ENCODE results near the genes HES5 and ACTRT2.

DNA sequence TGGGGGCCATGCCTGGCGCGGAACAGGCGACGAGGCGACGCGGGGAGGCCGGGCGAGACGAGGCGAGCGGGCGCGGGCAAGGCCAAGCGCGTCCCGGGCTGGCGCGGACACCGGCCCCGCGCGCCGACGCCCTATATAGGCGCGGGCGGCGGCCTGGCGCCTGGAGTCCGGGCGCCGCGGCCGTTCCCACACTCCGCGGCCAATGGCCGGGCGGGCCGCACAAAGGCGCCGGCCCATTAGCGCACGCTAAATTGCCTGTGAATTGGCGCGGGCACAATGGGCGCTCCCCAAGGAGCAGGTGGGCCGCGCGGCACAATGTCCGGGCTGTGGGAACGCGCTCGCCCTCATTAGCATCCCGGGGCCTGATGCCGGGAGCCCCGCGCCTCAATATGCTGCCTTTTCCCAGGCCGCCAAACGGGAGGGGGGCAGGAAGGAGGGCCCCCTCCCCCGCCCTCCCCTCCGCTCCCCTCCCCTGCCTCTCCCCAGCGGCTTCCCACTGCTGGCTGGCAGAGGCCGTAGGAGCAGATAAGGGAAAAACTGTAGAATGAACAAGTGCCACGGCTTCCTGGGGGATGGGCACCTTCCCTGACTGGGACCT, at the start of gene HES5:
Gene HES5, minus strand, starts transcription at position 109 of the 598 bp plus-strand sequence.
- RAMPAGE, long total RNA: no peak
- RRBS: 2% methylated on average over 43 of the region's 65 CpGs

GRCh38 chr1:2534564-2535187, 4.6 kb upstream of the HES5 start:
- RAMPAGE, long total RNA: no peak
- RRBS: no CpG with 5 or more reads among the region's 12 CpGs

DNA sequence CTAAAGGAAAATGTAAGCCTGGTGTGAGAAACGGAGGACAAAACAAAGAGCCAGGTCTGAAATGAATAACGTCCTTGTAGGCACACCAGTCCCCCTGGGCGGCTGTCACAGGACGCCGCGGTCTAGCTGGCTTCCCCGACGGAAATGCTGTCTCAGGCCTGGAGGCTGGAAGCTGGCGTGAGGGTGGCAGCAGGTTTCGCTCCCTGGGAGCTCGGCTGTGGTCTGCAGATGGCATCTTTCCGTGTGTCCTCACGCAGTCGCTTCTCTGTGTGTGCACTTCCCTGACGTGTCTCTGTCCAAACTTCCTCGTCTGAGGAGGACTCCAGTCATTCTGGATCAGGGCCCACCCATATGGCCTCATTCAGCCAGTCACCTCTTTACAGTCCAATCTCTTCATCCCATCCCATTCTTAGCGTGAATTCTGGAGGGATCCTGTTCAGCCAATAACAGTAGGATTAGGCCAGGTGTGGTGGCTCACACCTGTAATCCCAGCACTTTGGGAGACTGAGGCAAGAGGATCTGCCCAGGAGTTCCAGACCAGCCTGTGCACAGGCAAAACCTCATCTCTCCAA, 14.2 kb downstream of the TNFRSF14 start:
- RAMPAGE, long total RNA: no peak
- RRBS: no CpG with 5 or more reads among the region's 17 CpGs

GRCh38 chr1:3021186-3021950, at the start of gene ACTRT2:
Gene ACTRT2, plus strand, starts transcription at chr1:3021467.
- RAMPAGE, long total RNA: no peak
- RRBS: 78% methylated on average over 4 of the region's 19 CpGs

GRCh38 chr1:3069321-3069950, 433 bp downstream of the PRDM16 start:
- RAMPAGE, long total RNA: no peak
- RRBS: 1% methylated on average over 18 of the region's 84 CpGs

DNA sequence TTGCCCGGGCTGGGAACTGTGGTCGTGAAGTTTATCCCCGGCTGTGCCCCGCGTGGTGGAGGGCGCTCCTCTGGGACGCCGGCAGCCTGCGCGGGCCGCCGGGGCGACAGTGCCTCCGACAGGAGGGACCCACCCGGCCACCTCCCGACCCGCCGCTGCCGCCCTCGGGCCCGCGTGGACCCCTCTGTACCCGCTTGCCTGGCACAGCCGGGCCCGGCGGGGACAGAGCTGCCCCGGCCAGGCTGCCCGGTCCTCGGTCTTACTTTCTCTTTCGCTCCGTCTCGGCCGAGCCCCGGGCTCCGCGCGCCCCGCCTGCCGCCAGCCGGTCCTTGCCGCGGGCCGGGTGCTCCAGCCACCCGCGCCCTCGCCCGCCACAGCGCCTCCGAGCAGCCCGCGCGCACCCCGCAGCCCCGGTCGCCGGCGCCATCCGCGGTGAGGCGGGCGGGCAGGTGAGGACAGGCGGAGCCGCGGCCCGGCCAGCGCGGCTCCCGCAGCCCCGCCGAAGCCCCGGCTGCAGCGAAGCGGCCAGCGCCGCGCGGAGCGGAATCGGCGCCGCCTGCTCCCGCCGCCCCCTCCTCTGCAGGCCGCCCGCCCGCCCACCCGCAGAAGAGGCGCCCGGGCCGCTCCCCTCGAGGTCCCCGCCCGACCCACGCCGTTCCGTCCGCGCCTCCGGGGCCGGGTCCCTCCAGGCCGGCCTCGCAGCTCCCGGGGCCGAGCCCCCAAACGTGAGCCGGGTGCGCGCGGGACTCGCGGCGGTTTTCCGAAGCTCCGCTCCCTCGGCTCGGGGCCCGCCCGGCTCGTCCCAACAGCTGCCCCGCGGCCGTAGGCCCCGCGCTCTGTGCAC, 1.2 kb downstream of the PRDM16 start:
- RAMPAGE, long total RNA: no peak
- RRBS: 1% methylated on average over 78 of the region's 124 CpGs

DNA sequence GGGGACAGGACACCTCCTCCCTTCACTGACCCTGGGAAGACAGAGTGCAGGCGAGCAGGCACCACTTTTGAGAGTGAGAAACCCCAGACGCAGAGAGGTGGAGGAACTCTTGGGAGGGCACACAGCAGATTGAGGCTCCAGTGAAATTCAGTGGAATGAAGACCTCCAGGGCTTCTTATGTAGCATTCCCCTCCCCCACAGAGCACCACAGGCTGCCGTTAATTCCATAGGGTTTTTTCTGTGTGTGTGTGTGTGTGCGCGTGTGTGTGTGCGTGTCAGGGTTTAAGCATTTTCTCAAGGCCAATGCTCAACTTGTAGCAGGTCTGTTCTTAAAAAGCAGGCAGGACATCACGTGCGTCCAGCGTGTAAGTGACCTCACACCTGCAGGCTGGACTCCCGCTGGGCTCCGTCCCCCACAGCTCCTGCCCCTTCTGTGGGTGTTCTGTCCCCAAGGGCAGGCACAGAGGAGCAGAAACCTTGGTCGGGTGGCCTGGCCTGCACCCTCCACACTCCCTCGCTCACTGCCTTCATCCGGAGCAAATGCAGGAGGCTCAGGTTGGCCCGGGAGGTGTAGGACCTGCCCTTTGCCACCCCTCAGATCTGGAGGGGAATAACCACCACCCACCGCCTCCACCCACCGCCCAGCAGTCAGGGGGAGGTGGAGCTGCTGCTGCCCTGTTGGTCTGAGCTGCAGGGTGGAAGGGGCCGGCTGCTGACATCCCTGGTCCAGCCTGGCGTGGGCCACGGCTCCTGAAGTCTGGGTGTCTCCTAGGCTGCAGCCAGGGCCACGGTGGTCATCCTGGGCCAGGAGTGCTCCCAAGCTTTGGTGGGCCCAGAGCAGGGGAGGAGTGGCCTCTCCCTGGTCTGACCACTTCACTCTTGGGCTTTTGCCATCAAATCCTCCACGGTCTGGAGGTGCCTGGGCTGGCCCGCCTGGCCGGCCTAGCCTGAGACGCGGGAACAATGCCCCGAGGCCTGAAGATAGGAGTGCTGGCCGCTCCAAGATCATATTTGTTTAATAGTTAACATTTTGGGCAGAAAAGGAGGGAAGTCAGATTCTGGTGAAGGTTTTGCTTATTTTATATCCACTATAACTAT, 5.5 kb downstream of the PRDM16 start:
- RAMPAGE, long total RNA: no peak
- RRBS: no CpG with 5 or more reads among the region's 28 CpGs

- RAMPAGE, long total RNA: no peak
- RRBS: 57% methylated on average over 5 of the region's 53 CpGs
Observed at GRCh38 chr1:3121079-3122118, 52.4 kb downstream of the PRDM16 start.

GRCh38 chr1:3132260-3132459, 63.2 kb downstream of the PRDM16 start:
- RAMPAGE, long total RNA: no peak
- RRBS: no CpG with 5 or more reads among the region's 4 CpGs

- RAMPAGE, long total RNA: no peak
- RRBS: no CpG with 5 or more reads among the region's 18 CpGs
Observed at GRCh38 chr1:3170286-3170939, 101.4 kb downstream of the PRDM16 start.

GRCh38 chr1:3185963-3186964, 117.3 kb downstream of the PRDM16 start:
- RAMPAGE, long total RNA: no peak
- RRBS: 83% methylated on average over 16 of the region's 61 CpGs

GRCh38 chr1:3187853-3188619, 119.0 kb downstream of the PRDM16 start:
- RAMPAGE, long total RNA: no peak
- RRBS: 38% methylated on average over 9 of the region's 31 CpGs

- RAMPAGE, long total RNA: no peak
- RRBS: 93% methylated on average over 1 of the region's 12 CpGs
Observed at GRCh38 chr1:3193787-3194248, 124.8 kb downstream of the PRDM16 start.

DNA sequence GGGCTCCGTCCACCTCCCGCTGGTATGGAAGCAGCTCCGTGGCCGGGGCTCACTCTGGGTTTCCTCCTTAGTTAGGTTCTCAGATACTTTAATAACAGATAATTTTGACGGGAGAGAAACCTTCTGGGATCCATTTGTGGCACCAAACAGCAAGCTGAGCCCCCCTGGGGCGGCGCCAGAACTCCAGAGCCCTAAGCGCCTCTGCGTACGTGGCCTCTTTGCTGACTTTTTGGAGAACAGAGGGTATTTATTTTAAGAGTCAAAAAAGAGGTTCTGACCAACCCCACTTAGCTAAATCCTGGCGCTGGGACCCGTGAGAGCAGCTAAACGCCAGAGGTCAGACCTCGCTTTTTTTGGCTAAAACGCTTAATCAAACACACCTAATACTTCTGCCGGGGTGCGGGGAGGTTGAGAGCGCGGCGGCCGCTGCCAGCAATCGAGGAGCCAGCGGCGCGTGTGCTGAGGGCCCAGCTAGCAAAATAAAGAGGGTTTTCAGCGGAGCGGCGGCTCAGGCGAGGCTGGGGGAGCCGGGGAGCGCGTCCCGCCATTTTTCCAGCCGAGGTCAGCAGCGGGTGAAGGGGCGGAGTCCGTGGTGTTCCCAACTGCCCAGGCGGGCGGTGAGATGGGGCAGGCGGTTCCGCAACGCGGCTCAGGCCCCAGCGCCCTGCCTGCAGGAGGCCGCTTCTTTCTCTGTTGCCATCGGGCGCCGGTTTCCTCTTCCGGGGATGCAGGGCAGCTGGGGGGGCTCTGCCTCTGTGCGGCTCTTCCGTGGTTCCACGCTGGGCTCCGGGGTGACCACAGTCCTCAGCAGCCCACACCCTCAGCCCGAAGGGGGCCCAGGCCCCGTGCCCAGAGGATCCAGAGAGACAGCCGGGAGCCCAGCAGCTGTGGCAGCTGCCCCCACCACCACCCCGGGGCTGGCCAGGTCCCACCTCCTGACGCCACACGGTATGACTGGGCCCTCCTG, 171.8 kb downstream of the PRDM16 start:
- RAMPAGE, long total RNA: no peak
- RRBS: 88% methylated on average over 14 of the region's 59 CpGs

GRCh38 chr1:3312344-3312827, 142.1 kb upstream of the ARHGEF16 start:
- RAMPAGE, long total RNA: no peak
- RRBS: 93% methylated on average over 7 of the region's 22 CpGs

DNA sequence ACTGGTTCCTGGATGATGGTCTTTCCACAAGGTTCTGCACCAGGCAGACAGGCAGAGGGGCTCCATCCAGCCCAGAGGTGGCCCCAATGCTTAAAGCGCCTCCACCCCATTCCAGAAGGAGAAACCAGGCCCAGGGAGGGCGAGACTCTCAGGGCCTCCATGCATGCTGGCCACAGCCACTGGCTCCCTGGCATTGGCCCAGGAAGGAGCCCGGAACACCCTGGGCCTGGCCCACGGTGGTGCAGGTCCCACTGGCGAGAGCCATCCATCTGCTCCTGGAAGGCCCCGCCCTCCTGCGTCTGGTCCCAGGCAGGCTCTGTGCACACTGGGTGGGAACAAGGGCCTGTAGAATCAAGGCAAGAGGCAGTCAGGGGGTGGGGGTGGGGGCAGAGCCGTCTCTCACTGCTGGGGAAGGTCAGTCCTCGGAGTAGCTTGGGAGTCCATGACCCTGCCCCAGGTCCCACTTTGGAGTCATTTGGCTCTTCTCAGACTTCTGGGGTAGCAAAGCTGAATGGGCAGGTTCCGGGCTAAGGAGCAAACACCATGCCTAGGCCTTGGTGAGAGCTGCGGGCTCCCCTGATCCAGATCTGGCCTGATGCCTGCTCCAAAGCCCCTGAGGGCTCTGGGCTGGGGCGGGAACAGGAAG, 107.2 kb upstream of the ARHGEF16 start:
- RAMPAGE, long total RNA: no peak
- RRBS: no CpG with 5 or more reads among the region's 12 CpGs

GRCh38 chr1:3349049-3349898, 105.2 kb upstream of the ARHGEF16 start:
- RAMPAGE, long total RNA: no peak
- RRBS: 65% methylated on average over 8 of the region's 36 CpGs

GRCh38 chr1:3369258-3369860, 85.1 kb upstream of the ARHGEF16 start:
- RAMPAGE, long total RNA: no peak
- RRBS: no CpG with 5 or more reads among the region's 13 CpGs

- RAMPAGE, long total RNA: no peak
- RRBS: 3% methylated on average over 28 of the region's 84 CpGs
Observed at GRCh38 chr1:3393017-3394220, 61.0 kb upstream of the ARHGEF16 start.

- RAMPAGE, long total RNA: no peak
- RRBS: no CpG with 5 or more reads among the region's 21 CpGs
Observed at GRCh38 chr1:3530208-3530791, 75.8 kb downstream of the ARHGEF16 start.

All from hepatocyte (in vitro differentiated cells and primary cell).